H4 (cell line): ENCODE results near the gene TNFRSF11A.

- RAMPAGE, long total RNA = no peak
Measured at GRCh38 chr18:58230603-58231371, 186.8 kb downstream of the NEDD4L start.

GRCh38 chr18:58257218-58258049 is 213.4 kb downstream of the NEDD4L start:
- RAMPAGE, long total RNA = no peak

DNA sequence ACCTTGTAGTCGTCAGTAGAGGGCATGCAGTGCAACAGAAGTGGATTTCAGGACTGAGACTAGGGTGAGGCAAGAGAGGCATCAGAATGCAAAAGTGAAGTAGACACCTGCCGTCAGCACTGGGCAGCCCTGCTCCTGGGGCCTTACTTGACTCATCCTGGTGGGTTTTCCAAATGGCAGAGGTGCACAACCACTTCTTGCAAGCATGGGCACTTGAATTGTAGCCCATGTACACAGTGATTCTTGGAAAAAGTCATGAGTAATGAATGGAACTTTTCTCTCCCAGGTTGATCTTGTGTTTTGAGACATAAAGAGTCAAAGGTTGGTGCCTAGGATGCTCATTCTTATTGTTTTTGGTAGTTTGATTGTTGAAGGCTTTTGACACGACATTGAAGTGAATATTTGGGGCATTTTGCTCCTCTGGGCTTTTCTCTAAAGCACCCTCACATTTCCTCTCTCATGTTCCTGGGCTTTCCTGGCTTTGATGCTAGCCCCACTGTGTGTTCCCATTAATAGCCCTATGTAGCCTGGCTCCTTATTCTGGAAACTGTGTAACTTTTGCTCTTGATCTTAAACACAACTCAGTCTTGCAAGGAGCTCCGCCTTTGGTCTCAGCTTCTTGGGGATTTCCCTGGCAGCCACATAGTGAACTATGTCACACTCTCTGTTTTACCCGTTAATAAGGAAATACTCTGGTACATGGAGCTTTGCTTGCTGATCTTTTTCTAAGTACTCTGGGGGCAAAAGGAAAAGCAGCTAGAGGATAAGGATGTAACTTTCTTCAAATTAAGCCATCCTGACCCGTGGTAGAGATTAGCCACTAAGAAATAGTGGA is 259.1 kb downstream of the NEDD4L start:
- RAMPAGE, long total RNA = no peak

- RAMPAGE, long total RNA = no peak
Measured at GRCh38 chr18:58438956-58439502, 189.9 kb downstream of the ALPK2 start.

DNA sequence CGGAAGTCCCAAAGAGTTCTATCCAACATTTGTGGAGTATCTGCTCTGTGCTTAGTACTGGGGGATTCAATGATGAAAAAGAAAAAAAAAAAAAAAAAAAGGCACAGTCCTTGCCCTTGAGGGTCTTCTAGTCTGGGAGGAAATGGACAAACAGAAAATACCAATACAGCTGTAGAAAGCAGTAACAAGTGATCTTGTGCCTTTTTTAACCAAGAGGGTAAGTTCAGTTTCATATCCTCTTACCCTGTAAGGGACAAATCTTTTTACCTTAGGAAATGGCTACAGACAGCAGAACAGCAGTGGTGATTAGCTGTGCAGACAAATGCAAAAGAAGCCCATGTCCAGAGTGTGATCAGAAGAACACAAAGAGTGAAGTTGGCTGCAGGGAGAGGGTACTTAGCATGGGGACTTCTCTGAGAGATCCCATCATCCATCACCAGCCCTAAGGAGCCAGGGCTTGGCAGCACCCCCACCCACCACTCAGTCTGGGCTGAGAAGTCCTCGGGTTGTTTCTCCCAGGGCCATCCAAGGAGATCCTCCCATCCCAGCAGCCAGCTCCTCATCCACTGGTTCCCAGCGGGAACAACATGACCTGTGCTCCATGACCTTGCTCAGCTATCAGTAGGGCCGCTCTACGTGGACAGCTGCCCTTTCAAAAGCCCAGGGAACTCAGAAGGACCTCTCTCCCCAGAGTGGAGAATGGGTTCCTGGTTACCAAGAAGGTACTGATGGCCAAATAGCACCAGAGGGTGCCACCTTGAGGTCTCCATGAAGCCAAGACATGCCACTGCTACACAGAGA is 102.8 kb downstream of the ALPK2 start:
- RAMPAGE, long total RNA = no peak

DNA sequence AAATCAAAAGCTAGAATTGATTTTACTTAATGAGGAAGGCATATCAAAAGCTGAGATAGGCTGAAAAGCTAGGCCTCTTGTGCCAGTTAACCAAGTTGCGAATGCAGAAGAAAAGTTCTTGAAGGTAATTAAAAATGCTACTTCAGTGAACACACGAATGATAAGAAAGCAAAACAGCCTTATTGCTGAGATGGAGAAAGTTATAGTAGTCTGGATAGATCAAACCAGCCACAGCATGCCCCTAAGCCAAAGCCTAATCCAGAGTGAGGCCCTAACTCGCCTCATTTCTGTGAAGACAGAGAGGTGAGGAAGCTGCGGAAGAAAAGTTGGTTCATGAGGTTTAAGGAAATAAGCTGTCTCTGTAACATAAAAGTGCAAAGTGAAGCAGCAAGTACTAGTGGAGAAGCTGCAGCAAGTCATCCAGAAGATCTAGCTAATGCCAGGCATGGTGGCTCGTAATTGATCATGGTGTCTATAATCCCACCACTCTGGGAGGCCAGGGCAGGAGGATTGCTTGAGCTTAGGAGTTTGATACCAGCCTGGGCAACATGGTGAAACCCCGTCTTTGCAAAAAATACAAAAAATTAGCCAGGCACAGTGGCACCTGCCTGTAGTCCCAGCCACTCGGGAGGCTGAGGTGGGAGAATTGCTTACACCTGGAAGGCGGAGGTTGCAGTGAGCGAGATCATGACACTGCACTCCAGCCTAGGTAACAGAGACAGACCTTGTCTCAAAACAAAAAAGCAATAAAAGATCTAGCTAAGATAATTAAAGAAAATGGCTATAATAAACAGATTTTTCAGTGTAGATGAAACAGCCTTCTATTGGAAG is 21.6 kb downstream of the MALT1 start:
- RAMPAGE, long total RNA = no peak

DNA sequence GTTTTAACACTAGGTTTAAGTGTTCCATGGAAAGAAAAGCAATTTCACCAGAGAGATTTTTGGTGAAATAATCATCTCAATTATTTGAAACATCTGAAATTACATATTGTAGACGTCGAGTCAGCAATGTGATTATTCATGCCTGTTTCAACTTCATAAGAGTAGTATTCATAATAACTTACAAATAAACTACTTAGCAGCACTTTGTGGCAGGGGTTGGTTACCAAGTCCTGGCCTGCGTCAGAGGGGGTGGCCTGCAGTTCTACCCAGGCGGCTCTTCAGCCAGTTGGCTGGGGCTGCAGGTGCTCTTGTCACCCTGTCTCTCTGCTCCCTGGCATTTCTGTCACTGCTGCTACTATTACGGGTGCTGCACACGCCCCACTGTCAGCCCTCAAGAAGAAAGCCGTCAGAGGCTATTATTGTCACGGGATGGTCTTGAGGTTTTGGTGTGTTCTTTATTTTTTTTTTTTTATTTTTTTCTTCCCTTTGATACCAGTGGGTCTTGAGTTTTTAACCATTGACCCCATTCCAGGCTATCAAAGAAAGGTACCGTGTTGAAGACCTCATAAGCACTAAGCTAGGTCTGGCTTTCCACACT is 50.5 kb downstream of the MALT1 start:
- RAMPAGE, long total RNA = no peak

DNA sequence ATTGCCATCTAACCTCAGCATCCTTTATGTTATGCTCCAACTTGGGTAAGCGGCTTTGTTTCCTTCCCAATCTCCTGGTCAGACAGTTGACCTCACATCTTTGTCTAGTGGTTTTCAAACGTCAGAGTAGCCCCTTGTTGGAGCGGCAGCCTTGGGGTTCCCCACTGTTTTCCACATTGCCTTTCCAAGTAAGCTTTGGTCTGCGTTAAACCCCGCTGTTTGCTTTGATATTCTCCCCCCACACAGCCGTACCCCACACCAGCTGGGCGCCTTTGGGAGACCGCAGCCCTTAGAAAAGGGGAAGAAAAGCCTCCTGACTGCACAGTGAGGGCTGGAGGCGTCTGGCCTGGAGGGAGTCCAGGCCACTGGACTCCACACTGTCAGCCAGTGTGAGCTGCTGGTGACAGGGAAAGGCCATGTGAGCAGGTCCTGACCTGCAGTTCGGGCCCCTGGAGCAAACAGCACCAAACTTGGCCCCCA is 83.4 kb downstream of the MALT1 start:
- RAMPAGE, long total RNA = no peak

GRCh38 chr18:58785029-58785788 is 79.5 kb upstream of the ZNF532 start:
- RAMPAGE, long total RNA = no peak

- RAMPAGE, long total RNA = no peak
Measured at GRCh38 chr18:58942352-58942963, 77.8 kb downstream of the ZNF532 start.

DNA sequence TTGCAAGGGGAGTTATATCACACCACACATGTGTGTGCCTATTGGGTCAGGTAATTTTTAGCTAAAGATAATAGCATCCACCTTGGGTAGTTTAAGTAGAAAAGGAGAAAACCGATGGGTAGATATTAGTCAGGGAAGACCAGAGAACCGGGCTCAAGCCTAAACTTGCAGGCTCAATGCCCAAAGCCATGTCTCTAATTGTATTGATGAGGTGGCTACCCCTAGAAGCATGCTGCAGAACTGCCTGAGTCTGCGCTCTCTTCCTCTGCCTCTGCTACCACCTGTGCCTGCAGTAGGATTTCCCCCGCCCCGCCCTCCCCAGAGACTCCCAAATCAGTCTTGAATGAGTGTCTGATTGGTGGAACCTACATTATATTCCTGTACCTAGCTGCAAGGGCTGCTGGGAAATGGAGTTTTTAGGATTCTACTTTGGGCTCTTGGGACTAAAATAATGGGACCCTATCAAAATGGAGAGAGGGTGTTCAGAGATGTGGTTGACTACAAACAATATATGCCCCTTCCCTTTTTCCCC is 12.3 kb downstream of the GRP start:
- RAMPAGE, long total RNA = no peak

GRCh38 chr18:59269043-59269531 is 4.2 kb downstream of the RAX start:
- RAMPAGE, long total RNA = no peak

GRCh38 chr18:59347395-59347684 is 11.7 kb downstream of the LMAN1 start:
- RAMPAGE, long total RNA = no peak

DNA sequence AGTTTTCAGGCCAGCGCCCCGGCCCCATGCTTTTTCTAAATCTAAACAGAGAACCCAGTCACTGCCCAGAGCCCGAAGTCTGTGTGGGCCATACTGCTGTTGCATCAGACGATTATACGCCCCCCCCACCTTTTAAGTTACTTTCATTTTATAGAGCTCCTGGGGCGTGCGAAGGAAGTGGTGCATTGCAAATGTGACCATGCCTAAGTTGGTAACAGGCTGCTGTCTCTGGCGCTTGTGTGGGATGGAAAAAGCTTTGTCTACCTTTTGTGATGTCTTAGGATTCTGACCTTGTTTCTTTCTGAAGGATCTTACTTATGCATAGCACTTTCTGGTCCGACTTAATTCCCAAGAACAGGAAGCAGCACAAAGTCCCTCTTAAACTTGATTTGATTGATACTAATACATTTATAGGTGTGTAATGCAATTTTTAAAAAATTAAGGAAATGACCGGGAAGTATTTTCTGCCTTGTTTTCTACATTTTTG is 1.1 kb downstream of the PMAIP1 start:
- RAMPAGE, long total RNA = no peak

GRCh38 chr18:59901904-59902309 is 2.1 kb downstream of the PMAIP1 start:
- RAMPAGE, long total RNA = no peak

DNA sequence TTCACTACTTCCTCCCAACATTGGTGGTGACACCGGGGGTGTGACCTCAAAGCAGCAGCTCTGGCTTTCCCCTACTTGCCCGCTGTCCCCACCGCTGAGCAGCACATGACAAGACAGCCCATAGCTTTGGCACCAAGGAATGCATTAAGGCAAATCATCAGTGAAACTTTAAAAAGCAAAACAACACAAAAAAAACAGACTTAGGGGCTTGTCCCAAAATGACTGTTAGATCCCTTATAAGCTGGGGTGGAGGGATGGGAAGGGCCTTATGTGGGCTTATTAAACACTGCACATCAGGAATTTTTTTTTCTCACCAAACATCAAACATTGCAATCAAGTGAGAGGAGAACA is 26.1 kb downstream of the RNF152 start:
- RAMPAGE, long total RNA = no peak

DNA sequence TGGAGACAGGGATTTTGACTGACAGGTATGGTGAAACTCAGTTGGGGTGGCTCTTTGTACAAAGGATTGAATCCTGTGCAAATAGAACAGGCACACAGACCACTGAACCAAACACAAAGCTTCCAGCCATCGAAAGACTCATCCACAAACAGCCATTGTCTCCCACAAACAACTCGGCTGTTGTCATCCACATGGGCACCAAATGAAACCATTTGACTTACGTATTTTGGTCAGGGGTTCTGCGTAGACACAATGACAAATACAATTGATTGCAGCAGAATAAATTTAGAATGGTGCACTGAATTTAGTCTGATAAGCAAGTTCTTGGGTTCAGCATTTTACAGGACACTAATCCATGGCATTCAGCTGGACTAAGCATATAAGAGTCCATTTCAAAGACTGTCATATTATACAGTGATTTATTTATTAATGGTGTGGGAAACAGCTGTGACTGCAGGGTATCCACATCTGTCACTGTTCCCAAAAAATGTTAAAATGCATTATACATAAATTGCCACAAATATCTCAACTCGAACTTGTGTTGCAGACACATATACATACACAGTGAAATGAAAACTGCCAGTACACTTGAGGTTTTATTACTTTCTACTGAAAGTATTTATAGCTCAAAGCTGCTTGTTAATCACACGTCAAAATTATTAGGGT is 15.7 kb downstream of the RNF152 start:
- RAMPAGE, long total RNA = no peak

GRCh38 chr18:62073643-62074339 is 113.1 kb downstream of the PIGN start:
- RAMPAGE, long total RNA = no peak

GRCh38 chr18:62188110-62188381 is 991 bp downstream of the RELCH start:
- RAMPAGE, long total RNA = no peak

DNA sequence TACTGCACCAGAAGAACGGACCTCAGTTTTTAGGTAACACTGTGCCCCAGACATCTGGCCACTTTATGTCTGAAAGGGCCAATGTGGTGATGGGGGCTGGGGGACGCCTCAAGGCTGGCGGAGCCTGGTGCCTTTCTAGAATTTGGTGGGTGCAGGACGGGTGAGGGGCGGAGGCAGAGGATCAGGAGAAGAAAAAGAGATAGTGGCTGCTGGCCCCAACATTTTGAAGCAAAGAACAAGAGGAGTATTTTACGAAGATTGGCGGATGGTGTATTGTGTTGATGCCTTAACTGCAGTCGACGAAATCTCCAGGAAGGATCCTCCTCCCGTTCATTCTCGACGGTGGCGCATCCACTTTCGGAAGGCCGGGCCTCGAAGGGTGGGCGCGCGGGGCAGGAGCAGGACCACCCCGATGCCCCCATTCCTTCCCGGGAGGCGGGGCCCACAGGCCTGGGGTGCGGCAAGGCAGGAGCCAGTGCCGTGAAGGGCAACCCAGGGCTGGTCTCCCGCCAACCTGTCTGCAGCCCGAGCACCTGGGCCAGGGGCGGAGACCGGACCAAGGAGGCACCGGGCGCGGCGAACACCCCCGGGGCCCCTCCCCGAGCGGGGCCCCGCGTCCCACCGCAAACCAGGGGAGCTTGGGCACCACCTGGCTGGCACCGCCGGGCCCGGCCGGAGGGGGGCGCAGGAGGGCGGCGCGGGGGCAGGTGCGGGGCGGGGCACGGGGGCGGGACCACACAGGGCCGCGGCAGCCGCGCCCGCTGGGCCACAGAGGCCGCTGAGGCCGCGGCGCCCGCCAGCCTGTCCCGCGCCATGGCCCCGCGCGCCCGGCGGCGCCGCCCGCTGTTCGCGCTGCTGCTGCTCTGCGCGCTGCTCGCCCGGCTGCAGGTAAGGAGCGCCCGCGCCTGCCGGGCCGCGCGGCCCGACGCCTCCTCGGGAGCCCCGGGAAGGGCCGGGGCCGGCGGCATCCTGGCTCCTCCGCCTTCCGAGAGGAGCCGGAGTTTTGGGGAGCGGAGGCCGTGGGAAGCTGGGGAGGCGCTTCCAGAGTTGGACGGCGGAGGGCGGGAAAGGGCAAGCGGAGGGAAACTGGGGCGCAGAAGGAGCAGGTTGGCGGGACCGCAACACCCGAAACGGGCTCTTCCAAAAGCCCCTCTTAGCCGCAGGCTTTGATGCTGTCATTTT is at the start of gene TNFRSF11A:
Gene TNFRSF11A, plus strand, starts transcription at position 771 of the 1,182 bp plus-strand sequence.
- RAMPAGE, long total RNA = no peak